ENCODE data around the genes PTPRO and CAPZA3.

DNA sequence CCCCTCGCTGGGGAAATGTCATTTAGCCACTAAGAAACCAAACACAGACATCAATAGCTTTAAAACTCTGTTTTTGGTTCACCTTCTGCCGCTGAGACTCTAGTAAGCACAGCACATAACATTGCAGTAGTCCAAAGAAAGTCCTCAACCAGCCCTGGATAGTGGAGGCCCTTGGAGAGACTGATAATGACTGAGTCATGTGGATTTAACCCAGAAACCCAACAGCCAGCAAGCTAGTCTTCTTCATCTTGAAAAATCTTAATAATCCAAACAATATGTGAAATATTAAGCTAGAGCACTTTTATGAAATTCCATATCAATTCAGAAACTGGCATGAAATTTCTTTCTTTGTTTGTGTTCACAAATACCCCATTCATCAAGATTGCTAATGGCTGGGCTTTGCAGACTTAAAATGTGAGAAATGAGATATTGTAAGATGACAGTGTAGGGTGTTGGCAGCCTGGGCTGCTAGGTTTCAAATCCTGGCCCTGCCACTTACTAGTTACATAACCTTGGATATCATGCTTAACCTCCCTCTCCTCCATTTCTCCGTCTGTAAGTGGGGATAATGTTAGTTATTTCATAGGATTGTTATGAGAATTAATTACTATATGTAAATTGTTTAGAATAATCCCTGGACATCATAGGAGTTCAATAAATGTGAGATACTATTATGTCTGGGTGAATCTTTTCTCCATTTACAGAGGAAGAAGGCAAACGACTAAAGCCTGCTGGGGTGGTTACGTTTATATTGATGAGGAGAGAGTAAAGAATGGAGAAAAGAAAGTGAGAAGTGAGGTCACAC lies 40.0 kb downstream of the RERG start:
- RRBS: no CpG with 5 or more reads among the region's 5 CpGs

GRCh38 chr12:15256825-15257180 lies 35.6 kb upstream of the RERG start:
- RRBS: no CpG with 5 or more reads among the region's 4 CpGs

- RRBS: no CpG with 5 or more reads among the region's 72 CpGs
Measured at GRCh38 chr12:15322279-15323216, at the start of gene PTPRO. Gene PTPRO, plus strand, starts transcription at chr12:15322508.

DNA sequence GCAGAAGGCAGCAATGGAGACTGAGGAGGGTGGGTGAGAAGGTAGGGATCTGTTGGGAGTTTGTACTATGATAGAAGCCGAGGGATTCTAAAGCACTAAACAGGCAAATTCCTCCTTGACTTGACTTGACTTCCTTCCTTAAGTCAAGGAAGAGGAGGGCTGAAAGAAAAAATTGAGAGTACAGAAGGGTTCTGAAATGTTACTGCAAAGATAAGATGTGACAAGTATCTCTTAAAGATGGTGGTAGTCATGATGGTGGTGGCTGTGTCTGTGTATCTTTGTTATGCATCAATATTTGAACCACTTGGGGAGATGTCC lies 107.9 kb downstream of the PTPRO start:
- RRBS: no CpG with 5 or more reads among the region's 1 CpG

DNA sequence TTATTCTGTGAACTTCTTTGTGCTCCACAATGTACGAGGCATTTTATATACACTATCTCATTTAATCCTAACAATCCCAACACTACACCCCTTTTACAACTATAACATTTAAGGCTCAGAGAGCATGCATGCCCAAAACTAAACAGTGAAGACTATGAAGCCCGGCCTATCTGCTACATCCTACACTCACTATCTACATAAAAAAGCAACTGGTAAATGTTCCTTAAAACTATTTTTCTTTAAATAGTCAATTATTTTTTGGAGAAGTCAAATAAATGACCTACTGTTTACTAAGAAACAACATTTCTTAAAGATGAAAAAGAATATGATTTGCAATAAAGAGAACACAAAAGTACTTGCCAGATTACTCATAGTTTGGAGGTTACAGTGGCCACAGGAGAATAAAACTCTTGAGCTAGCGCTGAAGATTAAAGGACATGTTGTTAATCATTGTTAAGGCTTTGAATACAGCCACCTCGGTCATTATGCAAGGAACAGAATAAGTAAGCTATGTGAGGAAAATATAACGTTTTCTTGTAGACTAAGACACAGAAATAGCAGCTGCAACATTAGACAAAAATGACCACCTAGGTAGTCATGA lies 56.7 kb downstream of the EPS8 start:
- RRBS: no CpG with 5 or more reads among the region's 5 CpGs

DNA sequence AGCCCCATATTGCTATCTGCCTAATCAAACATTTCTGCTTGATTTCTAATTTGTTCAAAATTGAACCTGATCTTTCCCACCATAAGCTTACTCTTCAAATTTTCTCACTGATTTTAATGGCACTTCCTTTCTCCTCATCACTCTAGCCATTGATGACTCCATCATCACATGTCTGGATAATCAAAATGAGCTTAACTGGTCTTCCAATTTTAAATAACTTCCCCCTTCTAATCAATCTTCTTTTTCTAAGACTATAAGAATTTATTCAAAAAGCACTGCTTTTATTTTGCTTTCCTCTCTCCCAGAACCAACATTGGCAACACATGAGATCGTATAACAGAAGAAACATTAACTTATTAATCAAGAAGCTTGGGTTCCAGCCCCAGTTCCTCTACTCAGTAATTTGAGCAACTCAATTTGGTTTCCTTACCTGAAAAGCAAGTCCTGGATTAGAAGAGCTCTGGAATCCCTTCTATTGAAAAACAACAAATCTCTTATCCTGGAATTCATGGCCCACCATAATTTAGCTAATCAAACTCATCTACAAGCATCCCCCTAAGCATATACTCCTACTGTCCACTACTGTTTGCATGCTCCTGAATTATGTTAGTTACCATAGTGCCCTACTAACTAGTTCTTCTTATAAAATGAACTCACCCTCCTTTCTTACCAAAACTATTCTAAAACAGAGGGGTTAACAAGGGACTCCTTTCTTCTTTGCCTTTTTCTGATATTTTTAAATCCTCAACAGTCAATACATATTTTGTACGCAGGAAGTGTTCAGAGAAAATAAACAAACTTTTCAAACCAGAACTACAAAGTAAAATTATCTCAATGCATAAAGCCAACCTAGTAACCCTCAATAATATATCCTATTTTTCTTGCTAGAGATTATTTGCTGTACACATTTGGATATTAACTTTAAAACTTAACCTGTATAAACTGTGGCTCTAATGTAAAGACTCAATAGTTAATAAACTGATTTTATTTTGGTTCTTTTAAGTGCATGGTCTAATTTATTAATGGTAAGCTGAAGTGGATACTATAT lies 42.6 kb downstream of the EPS8 start:
- RRBS: no CpG with 5 or more reads among the region's 2 CpGs

- RRBS: no CpG with 5 or more reads among the region's 2 CpGs
Measured at GRCh38 chr12:15904835-15905237, 6.3 kb upstream of the DERA start.

DNA sequence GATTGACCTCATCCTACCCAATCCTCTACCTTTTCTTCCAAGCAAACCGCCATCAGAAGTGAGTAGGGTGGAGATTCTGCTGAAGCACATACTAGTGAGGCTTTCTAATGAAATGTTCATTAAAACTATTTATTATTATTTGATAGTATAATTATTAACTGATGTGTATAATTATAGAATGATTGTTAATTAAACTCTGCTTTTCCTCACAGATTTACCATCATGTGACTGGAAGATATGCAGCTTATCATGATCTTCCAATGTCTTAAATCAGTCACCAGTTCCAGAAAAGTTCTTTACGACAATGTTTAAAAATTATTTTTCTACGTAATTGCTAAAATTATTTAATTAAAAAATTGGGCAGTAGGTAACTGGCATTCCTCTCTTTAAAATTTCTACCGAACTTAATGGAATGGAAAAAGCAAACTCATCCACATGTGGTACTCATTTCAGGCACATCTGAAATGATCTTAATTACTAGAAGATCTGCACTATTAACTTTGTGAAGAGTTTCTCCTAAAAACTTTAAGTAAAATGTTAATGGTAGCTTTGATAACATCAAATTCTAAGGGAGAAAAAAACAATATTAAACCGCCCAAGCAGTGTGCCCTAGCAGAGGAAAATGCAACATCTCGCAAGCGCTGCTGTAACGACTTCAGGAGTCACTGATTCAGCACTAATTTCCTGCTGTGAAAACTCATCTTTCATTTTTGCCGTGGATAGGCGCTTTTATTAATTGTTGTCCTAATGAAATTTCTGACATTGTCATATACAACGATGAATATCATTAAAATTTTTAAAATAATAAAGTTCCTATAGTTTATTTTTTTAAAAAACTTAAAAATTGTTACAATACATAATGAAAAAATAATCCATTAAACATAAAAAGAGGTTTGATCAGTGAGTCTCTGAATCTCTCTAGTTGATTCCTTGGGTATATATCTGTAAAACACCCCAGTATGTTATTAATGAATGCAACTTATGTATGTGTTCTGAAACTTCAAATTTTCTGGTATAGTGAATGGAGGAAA lies 125.7 kb downstream of the DERA start:
- RRBS: no CpG with 5 or more reads among the region's 11 CpGs

- RRBS: no CpG with 5 or more reads among the region's 2 CpGs
Measured at GRCh38 chr12:16360688-16361070, 13.2 kb downstream of the MGST1 start.

- RRBS: no CpG with 5 or more reads among the region's 8 CpGs
Measured at GRCh38 chr12:16586312-16586779, 19.6 kb downstream of the LMO3 start.

GRCh38 chr12:16588674-16589257 lies 17.2 kb downstream of the LMO3 start:
- RRBS: no CpG with 5 or more reads among the region's 8 CpGs

DNA sequence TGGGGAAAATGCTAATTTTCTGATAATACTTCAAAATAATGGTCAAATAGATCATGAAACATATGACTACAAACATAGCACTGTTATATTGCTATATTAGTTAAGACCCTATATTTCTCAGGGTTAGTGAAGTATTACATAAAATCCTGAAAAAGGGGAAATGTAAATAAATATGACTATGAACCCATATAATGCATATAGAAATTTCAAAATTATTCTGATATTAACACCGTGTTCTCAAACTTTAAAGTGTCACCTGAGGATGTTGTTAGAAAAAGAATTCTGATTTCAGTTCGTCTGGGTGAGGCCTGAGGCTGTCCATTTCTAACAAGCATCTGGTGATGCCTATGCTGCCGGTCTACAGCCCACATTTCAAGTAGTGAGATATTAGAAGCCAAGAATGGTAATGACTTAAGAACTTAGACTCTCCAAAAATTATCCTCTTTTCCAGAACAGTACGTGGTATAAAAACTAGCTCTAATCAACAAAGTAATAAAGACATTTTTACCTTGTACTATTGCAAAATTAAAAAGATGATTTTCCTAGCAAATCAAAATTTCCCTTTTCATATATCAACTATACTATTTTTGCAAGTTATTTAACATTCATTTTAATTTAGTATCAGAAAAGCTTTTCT lies 34.9 kb downstream of the PIK3C2G start:
- RRBS: no CpG with 5 or more reads among the region's 4 CpGs

DNA sequence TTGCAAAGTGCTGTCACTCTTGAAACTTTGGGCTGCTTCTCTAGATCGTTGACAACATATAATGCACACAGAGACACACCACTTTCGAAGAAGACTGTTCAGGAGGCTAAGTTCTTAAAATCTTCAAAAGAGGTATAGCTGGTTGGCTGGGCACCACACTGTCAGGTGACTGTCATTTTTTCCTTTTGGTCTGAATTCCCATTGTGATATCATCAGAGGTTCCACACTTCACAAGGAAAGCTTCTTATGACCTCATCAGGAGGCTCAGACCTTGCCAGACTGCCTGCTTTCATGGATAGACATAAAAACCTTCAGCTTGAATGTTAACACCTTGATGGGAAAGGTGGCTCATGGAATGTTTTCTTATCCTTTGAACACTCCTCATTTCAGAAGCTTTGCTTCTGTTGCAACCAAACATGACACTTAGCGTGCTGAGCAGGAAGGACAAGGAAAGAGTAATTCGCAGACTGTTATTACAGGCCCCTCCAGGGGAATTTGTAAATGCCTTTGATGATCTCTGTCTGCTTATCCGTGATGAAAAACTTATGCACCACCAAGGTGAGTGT lies at the start of gene CAPZA3:
Gene CAPZA3, plus strand, starts transcription at position 267 of the 566 bp plus-strand sequence.
- RRBS: no CpG with 5 or more reads among the region's 5 CpGs

DNA sequence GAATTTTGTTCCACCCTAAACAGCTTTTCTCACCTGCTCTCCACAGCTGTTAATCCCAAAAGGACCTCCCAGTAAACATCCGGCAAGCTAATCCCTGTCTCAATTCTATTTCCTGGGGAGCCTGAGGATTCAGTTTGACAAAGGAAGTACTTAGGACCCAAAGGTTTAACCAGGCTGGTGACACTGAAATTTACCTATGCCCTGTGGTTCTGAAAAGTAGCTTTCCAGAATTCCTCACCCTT lies 15.0 kb downstream of the CAPZA3 start:
- RRBS: no CpG with 5 or more reads among the region's 1 CpG

- RRBS: no CpG with 5 or more reads among the region's 9 CpGs
Measured at GRCh38 chr12:18951052-18951706, 178.4 kb upstream of the PLEKHA5 start.

- RRBS: no CpG with 5 or more reads among the region's 3 CpGs
Measured at GRCh38 chr12:19066219-19066831, 63.2 kb upstream of the PLEKHA5 start.

DNA sequence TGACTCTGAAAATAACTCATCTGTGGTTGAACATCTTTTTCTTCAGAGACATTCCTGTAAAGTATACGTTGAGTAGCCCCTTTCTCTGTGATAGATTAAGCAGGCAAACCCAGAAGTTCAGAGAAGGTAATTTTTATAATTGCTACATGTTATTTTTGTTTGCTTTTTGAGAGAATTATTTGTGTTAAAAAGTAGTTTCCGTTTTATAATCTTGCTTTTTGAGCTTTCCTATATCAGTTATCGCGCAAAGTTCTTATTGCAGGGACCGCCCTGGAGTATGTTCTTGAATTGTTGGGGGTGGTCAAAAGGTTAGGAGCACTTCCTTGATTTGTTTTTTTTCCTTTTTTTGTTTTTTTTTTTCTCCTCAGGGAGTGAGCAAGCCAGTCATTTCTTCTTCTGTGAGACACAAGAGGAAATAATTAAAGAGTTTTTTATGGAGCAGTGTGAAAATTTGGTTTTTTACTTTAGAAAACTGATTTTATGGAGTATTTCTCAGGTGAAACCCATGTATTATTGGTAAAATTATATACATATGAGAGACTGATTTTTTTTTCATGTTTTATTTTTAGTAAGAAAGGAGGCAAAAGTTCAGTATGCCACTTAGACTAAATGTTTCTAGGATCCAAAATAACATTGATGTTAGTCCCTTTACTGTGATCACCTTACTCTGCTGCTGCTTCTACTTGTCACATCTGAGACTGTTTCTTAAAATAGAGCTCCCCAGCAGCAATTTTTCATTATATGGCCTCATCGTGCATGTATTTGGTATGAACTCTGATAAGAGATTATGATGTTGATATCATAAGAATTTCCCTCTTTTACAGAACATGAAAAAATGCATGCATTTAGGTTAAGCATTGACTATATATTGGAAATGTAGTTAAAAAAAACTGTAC lies 26.6 kb downstream of the PLEKHA5 start:
- RRBS: no CpG with 5 or more reads among the region's 6 CpGs

GRCh38 chr12:19217186-19217697 lies 87.7 kb downstream of the PLEKHA5 start:
- RRBS: no CpG with 5 or more reads among the region's 5 CpGs

DNA sequence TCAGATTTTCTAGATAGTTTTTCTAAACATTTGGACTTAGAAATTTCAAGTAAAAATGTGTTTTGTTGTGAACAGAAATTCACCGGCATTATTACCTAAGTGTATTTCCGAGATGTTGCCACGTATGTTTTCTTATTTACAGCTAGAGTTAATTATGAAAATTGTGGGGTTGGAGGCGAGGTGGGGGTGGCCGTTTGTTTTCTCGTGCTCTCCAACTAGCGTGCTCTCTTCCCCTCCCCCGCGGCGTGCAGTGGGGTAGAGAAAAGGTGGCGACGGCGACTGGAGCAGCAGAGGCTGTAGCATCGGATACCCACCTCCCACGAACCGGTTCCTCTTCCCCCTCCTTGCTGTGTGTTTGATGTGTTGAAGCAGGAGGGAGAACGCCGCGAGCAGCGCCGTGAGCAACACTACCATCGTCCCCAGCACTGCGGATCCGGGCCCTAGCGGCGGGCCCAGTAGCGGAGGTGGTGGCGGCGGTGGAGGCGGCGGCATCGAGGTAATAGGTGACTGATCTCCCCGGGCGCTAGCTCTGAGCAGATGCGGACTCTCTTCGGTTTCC lies 133.1 kb upstream of the AEBP2 start:
- RRBS: 98% methylated on average over 7 of the region's 36 CpGs

DNA sequence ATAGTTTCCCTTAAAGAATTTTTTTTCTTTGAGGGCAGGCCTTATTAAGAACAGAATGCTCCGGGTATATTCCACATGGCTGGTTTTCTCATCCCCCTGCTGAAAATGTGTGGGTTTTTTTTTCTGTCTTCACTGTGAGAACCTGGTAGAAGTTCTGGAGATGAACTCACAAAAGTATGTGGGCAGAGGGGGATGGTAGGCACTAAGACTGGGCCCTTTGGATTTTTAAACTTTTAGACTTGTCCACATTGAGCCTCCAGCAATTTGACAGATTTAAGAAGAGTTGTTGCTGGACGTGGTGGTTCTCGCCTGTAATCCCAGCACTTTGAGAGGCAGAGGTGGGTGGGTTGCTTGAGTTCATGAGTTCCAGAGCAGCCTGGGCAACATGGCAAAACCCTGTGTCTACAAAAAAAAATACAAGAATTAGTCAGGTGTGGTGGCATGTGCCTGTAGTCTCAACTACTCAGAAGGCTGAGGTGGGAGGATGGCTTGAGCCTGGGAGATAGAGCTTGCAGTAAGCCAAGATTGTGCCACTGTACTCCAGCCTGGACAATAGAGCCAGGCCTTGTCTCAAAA lies 93.4 kb downstream of the AEBP2 start:
- RRBS: no CpG with 5 or more reads among the region's 3 CpGs